Psoas muscle (tissue), 2 donors: ENCODE data around the genes VDAC1 and JADE2.

GRCh38 chr5:133407476-133407743, 204.9 kb downstream of the FSTL4 start:
- PRO-cap, 2 experiments = no peak in any of the 2 experiments

GRCh38 chr5:133503347-133503621, 109.1 kb downstream of the FSTL4 start:
- PRO-cap, 2 experiments = no peak in any of the 2 experiments

DNA sequence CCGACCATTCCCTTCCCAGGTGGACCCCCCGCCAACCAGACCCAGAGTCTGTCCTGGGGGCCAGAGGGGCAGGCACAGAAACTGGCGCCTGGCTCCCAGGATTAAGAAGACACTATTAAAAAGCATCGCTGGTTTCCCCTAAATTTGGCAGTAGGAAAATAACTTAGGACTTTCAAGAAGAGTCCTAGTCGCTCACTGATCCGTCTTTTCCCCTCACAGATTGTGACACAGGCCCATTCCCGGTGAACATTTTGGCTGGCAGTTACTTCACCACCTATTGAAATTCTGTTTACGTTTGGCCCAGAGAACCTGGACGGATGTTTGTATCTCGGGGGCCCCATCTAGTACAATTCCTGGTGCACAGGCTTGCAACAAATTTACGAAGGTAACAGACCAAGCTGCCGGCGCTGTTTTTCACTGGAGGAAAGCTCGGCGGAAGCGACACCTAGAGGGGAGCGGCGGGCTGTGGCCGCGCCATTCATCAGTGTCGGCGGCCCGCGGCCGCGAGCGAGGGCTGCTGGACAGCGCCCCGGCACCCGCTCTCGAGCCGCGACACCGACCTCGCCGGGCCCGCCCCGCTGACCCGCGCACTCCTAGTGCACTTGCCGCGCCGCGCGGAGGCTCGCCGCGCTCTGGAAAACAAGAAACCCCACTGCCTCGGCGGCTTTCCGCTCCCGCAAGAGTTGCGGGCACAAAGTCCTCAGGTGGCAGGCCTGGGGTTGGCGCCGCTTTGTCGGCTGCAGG, 1.5 kb downstream of the FSTL4 start:
- PRO-cap, 2 experiments = no peak in any of the 2 experiments

- PRO-cap, 2 experiments = peak in 2 of 2 experiments; most common plus-strand start chr5:134004843 (in 2); most common minus-strand start chr5:134004692 (in 2)
These were observed at the start of gene VDAC1 for GRCh38 chr5:134004326-134005186. VDAC1 (minus strand) TSS chr5:134004975.

DNA sequence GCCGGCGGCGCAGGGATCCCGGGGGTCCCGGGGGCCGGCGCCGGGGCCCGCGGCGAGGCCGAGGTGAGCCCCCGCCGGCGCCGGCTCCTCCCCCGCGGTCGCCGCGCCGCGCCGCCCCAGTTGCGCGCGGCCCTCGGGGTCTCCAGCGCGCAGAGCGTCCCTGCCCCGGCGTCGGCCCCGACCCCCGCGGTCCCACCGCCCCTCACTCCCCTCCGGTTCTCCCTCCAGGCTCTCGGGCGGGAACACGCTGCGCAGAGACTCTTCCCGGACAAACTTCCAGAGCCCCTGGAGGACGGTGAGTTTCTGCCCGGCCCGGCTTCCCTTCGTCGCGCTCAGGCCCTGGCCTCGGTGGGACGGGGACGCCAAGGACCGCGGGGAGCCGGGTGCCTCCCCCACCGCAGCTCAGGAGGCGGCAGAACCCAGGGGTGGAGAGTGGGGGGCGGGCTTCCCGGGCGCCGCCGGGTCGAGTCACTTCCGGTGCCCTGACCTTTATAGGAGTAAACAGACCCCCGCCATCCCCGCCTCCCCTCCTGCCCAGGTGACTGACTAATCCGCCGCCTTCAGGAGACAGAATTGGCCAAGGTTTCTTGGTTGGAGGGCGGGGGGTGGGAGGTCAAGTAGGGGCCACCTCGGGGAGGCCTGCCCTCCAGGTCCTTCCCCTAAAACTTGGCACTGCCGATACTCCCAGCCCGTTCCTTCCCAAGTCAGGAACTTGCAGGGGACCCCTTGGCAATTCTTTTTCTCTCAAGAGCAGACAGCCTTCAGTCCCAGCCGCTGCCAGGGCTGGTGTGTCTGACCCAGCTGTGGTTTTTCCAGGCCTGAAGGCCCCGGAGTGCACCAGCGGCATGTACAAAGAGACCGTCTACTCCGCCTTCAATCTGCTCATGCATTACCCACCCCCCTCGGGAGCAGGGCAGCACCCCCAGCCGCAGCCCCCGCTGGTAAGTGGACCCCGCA, 890 bp downstream of the TCF7 start:
- PRO-cap, 2 experiments = no peak in any of the 2 experiments

GRCh38 chr5:134116868-134117538, 2.5 kb downstream of the TCF7 start:
- PRO-cap, 2 experiments = no peak in any of the 2 experiments

GRCh38 chr5:134123165-134123661, 8.7 kb downstream of the TCF7 start:
- PRO-cap, 2 experiments = no peak in any of the 2 experiments

DNA sequence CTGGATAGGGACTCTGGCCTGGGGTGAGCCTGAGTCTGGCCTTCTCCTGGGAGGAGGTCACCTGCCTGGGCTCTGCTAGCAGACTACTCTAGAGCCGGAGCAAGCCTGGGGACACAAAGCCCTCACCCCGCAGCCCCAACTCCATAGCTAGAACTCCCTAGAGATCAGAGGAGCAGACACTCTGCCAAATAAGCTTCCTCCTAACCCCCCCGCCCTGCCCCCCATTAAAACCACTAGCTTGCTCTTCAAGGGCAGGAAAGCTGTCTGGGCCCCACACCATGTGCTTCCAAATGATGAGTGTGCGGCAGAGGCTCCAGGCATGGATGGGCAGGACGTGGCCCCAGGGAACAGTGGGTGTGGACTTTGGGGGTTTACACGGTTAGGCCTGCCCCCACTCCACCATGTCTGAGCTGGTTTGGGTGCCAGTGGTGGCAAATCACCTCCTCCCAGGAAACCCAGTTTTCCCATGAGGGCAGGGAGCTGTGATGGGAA, 10.0 kb downstream of the TCF7 start:
- PRO-cap, 2 experiments = no peak in any of the 2 experiments

- PRO-cap, 2 experiments = no peak in any of the 2 experiments
These were observed 20.6 kb downstream of the TCF7 start for GRCh38 chr5:134134935-134135544.

DNA sequence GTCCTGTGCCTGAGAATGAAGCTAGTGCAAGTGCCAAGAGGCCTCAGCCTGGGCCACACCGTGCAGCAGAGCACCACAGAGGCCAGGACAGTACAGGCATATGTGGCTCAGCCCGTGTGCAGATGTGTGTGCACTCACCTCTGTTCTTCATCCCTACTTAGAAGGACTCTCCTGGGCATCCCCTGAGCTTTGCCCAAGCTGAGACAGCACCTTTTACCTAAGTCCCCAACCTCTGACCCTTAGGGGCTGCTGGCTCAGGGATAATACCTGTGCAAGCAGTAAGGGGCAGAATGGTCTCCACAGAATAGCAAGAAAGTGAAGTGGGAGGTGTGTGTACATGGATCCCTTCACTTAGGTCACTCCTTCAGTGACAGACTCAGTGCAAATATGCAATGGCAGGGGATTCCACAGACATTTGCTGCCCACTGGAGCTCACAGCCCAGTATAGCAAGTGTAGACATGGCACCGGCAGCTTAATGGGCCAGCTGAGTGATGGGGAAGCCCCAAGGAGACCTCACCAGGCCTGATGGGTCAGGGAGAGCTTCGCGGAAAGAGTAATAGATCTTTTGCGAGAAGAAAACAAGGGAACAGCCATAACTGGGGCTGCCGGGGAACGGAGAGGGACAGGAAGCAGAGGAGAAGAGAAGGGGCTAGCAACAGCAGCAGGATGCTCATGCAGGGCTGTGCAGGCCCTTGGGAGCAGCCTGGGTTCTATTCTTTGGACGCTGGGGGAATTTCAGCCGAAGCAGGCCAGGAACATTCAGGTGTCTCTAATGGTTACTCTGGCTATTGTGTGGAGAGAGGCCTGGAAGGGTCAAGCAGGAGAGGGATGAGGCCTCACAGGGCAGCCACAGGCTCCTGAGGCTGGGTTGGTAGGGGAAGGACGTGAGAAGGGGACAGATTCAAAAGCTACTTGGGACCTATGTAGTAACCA, 26.8 kb downstream of the TCF7 start:
- PRO-cap, 2 experiments = no peak in any of the 2 experiments

DNA sequence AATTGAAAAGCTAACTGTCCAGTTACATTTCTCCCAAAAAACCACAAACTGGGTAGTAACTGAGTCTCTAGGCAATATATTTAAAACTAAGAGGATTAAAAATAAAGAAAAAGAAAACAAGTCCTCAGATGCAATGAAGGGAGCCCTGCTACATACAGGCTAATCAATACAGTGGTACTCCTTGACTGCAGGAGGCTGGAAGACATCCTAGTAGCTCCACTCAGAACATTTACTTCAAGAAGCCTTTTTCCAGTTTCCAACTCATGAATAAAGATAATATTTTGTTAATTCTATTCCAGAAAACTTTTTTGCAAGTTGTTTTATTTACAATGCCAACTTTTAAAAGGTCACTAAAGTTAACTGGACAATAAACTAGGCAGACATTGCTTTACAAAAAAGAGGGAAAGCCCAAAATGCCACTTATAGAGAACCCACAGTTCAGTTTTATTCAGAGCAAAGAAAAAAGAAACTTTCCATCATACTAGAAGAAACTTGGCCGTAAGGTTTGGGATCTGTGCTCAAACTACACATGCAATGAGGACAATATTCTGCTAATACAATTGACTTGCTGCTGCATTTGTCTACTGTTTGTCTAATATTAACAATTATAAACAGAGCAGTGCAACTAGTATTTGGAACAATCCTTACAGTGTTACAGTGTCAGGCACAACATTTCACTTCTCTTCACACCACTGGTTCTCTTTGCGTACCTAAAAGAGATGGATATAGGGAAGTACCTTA, 19.5 kb downstream of the SKP1 start:
- PRO-cap, 2 experiments = no peak in any of the 2 experiments

GRCh38 chr5:134159840-134160193, 16.9 kb downstream of the SKP1 start:
- PRO-cap, 2 experiments = no peak in any of the 2 experiments

GRCh38 chr5:134195121-134195671, 18.4 kb upstream of the SKP1 start:
- PRO-cap, 2 experiments = no peak in any of the 2 experiments

- PRO-cap, 2 experiments = peak in 2 of 2 experiments; most common minus-strand start chr5:134226986 (in 2)
These were observed 1.0 kb upstream of the PPP2CA start for GRCh38 chr5:134226887-134227302.

DNA sequence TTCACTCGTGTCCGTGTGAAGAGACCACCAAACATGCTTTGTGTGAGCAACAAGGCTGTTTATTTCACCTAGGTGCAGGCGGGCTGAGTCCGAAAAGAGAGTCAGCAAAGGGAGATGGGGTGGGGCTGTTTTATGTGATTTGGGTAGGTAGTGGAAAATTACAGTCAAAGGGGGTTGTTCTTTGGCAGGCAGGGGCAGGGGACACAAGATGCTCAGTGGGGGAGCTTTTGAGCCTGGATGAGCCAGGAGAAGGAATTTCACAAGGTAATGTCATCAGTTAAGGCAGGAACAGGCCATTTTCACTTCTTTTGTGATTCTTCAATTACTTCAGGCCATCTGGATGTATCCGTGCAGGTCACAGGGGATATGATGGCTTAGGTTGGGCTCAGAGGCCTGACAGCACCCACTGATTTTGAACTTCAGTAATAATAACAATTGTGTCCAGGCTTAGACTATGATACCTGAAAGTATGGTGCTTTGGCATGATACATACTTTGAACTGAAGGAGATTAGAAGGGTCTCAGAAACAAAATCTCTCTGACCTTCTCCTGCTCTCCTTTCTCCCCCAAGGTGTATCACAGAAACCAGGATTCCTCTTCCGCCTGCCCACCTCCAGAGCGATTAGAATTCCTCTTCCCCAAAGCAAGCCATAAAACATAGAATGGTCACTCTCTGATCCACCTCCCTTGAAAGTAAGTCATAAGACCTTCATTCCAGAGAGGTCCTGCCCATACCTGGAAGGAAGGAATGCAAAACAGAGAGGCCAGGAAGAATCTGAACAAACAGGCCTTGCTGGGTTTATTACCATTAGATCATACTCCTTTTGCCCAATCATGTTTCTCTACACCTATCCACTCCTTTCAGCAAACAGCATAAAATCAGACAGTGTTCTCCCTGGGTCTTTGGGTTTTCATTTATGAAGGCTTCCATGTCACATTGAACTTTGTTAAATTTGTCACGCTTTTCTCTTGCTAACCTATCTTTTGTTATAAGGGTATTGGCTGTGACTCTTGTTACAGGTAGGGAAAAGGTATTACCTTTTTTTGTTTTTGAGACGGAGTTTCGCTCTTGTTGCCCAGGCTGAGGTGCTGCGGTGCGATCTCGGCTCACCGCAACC, 21.1 kb downstream of the CDKL3 start:
- PRO-cap, 2 experiments = no peak in any of the 2 experiments

- PRO-cap, 2 experiments = no peak in any of the 2 experiments
These were observed 5.1 kb downstream of the UBE2B start for GRCh38 chr5:134376459-134376961.

- PRO-cap, 2 experiments = peak in 1 of 2 experiments; most common plus-strand start chr5:134396314 (in 1)
These were observed 15.5 kb downstream of the CDKN2AIPNL start for GRCh38 chr5:134396076-134396613.

GRCh38 chr5:134399123-134399746, 12.4 kb downstream of the CDKN2AIPNL start:
- PRO-cap, 2 experiments = peak in 1 of 2 experiments; most common plus-strand start chr5:134399436 (in 1)

- PRO-cap, 2 experiments = no peak in any of the 2 experiments
These were observed 1.7 kb upstream of the JADE2 start for GRCh38 chr5:134523904-134524109.

- PRO-cap, 2 experiments = peak in 2 of 2 experiments; most common plus-strand start chr5:134525676 (in 2); most common minus-strand start chr5:134526063 (in 1)
These were observed at the start of gene JADE2 for GRCh38 chr5:134525593-134526356. JADE2 (plus strand) TSS chr5:134525670.